Foreskin fibroblast (primary cell): Measurements from ENCODE around the genes SNX25 and PDLIM3.

DNA sequence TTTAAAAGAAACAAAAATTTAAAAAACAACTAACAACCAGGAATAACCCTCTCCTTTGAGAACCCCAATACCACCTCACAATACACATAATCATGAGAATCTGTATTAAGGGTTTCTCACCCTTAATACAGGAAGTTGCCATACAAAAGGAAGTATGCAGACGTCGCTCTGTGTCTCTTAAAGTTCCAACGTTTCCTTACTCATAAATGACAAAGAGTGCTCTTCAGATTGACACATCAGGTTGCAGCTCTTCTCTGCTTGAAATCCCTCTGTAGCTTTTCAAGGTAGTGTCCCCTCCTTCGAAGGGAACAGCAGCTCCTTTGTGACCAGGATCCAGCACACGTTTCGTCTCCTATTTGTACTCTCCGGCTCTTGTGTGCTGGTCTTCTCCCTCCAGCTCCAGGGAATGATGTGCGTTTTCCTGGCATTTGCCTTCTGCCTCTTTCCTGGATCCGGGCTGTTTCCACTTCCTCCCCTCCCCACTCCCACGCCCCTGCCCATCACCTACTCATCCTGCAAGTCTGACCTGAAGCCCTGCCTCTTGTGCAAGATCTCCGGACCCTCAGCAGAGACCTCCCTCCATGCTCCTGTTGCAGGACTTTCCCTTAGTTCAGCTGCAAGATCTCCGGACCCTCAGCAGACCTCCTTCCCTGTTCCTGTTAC is 74.1 kb upstream of the IRF2 start:
- RRBS, result 58% methylated on average over 3 of the region's 12 CpGs

DNA sequence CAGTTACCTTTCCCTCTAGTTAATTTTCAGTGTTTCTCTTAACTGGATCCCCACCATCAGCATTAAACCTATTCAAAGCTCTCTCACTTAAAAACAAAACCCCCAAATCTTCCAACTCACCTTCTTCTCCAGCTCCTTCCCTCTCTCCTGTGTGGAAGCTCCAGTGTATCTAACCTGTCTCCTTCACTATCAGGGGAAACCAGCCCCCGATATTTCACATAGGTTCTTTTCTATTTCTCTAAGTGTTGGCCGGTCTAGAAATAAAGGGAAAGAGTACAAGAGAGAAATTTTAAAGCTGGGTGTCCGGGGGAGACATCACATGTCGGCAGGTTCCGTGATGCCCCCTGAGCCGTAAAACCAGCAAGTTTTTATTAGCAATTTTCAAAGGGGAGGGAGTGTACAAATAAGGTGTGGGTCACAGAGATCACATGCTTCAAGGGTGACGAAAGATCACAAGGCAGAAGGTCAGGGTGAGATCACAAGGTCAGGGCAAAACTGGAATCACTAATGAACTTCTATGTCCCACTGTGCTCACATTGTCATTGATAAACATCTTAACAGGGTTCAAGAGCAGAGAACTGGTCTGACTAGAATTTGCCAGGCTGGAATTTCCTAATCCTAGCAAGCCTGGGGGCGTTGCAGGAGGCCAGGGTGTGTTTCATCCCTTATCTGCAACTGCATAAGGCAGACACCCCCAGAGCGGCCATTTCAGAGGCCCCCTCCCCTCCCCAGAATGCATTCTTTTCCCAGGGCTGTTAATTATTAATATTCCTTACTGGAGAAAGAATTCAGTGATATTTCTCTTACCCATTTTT is 23.6 kb downstream of the CASP3 start:
- RRBS, result no CpG with 5 or more reads among the region's 9 CpGs

DNA sequence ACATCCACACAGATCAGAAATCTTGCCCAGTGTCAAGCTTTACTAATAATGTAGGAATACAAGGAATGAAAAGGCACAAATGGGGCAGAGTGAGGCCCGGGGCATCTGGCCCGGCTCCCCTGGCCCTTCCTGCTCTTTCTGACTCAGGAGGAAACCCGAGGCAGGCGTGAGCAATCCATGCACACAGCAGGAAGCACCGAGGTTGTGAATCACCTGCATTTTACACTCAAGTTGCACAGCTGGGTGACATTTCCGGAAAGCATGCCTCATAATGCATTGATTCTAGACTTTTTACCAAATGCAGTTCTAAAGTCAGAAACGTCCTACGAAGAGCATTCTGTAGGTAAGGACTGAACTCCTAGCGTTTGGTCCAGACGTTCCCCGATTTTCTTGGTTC is 38.9 kb downstream of the PRIMPOL start:
- RRBS, result no CpG with 5 or more reads among the region's 11 CpGs

DNA sequence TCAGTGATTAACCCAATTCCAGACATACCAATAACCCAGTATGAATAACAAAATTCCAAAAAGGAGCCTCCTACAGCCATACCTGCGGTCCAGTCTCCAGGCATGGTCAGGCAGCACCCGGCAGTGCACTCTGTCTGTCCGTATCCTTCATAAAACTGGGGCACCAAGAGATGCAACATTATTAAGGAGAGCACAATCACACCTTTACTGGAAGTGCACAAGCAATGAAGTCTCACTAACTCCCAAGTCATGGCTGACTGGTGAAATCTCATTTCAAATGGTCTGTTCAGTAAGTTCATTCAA is 30.8 kb upstream of the CENPU start:
- RRBS, result no CpG with 5 or more reads among the region's 3 CpGs

GRCh38 chr4:184785035-184785337 is 40.8 kb downstream of the ACSL1 start:
- RRBS, result no CpG with 5 or more reads among the region's 1 CpG

- RRBS, result no CpG with 5 or more reads among the region's 8 CpGs
Observed at GRCh38 chr4:184792401-184792898, 33.3 kb downstream of the ACSL1 start.

DNA sequence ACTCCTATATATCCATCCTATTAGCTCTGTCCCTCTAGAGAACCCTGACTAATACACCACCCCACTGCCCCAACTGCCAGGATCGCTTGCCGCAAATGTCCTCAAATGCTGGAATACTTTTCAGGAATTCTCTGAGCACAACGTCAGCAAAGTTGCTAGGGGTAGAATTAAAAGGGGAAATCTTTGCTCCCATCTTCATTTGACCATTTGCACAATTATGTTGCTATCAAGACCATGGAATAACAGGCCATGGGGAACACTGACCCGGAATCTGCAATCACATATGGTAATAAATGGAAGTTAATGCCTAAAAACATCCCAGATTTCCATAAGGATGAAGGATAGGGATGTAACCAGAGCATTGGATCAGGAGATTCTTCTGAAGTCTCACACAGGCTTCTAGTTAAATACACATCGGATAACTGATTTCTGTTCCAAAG is 29.4 kb downstream of the ACSL1 start:
- RRBS, result no CpG with 5 or more reads among the region's 5 CpGs

DNA sequence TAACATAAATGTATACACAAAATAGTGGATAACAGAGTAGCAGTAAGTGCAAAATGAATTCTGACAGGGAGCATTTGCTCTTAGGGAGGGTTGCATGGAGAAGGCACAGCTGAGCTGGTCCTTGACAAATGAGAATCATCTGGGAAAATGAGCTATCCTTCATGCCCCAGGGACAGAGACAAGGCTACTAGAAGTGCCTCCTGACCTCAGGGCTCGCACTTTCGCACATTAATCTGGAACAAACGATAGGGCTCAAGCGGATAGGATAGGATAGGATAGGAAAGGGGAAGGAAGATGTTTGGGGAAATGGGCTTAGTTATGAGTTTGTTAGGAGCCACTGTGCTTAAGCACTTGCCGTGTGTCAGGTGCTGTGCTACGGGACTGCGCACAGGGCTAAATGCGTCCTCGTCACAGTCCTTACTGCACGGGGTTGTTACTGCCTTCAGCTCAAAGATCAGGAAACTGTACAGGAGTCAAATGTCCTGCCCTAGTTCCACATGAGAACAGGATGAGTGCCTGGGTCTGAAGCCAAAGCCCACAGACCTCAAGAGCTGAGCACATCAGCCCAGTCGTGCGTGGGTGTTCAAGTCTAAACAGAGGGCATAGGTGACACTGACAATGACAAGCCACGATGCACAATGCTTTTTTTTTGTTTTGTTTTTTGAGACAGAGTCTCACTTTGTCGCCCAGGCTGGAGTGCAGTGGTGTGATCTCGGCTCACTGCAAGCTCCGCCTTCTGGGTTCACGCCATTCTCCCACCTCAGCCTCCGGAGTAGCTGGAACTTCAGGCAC is 15.1 kb downstream of the ACSL1 start:
- RRBS, result no CpG with 5 or more reads among the region's 18 CpGs

DNA sequence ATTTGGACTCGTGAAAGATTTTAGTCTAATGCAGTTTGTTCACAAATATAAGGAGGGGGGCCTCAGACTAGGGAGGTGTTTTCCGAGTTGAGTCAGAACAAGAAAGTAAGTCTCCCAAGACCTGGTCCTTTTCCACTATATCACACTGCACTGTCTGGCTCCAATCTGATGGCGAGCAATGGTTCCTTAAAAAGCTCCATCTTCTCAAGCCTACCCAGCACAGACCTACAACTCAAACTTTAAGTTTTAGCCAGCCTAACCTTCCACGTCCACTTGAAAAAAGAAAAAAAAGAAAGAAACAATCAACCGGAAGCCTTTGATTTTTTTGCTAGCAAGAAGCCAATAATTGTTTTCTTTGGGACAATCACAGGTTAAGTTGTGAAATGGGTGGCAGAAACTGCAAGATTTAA is 1.2 kb downstream of the ACSL1 start:
- RRBS, result no CpG with 5 or more reads among the region's 5 CpGs

DNA sequence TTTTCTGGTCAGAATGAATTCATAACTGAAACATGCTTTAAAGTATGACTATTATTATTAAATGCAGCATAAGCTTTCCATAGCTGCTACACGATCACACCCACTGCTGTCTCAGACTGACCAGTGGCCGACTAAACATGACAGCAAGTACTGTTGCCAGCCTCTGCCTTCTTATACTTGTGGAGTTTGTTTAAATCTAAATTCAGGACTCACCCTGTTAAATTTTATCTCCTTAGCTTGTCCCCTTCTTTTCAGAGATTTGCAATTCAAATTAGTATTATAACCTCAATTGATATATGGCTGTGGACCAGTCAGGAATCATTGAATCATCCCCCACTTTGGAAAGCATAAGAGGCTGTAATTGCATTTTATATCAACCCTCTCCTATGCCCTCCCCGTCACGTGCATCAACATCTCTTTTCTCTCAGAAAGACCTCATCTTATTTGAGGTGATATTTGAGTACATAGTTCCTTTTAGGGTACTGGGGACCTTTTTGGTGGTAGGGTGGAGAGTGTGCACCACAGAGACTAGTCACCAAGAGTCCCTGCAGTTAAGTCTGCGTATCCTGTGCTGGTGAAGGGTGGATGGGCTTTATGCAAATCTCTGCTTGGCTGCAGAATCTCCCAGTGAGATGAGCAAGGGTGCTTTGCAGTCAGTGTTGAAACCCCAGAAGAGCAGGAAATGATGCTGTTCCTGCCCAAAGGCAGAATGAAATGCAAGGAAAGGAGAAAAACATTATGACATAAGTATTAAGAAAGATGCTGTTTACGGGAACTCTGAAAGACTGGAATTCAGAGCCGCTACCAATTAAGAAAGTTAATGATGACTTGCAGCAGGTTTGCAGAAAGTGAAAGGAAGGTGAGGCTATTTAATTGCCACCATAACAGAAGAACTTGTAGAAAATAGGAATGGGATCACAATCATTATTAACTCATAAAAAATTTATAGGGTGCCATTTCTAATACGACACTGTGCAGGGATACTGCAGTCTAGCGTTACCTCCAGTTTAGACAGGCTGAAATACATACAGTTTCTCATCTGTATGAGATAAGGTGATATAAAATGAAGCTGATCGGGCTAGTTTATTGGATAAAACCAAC is 25.3 kb upstream of the ACSL1 start:
- RRBS, result no CpG with 5 or more reads among the region's 10 CpGs

GRCh38 chr4:184968680-184969152 is 49.6 kb upstream of the HELT start:
- RRBS, result no CpG with 5 or more reads among the region's 6 CpGs

GRCh38 chr4:185005026-185005570 is 13.2 kb upstream of the HELT start:
- RRBS, result no CpG with 5 or more reads among the region's 23 CpGs

DNA sequence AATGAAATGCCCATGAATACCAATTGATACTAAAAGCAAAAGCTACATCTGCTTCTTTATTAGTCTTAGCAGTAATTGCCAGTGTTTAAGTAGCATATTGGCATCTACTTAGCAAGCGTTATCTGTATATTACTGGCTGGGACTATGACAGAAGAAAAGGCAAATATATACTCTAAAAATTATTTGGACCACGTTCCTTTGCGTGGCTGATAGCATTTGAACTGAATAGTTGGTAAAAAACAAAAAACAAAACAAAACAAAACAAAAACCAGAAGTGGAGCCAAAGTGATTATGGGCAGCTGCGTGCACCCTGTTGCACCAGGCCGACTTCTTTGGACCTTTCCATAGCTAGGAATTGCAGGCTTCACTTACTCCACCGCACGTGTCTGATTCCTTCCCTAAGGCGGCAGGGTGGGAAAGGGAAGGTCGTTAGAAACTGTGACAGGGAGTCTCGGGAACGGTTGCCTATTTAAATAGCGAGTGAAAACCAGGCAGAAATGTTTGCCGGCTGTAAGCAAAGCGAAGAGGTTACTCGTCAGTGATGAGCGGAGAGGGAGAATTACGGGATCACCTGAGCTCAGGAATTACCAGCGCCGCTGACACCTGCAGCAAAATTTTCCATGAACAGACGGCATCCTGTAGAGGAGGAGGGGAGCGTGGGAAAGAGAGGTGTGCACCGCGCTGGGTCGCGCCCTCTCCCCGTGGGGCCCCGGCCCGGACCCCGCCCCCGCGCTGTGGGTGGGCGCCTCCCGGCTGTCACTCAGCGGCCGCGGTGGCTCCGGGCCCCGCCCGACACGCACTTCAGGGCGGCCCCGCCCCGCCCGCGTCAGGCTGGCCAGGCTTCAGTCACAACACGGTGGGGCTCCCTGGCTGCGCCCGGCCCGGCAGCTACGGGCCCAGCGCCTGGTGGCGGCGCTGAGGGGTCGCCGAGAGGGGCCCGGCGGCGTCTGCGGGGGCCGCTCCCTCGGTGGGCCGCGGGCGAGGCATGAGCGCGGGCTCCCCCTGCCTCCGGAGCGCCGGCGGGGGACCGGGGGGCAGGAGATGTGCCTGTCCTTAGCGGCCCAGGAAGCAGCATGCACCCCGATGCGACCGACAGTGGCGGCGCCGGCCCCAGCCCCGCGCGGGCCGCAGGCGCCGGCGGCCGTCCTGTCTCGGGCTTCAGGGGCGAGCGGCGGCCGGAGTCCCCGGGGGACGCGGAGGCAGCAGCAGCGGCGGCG is at the start of gene SNX25:
TSS of gene SNX25 (plus strand) at position 845 of the 1,217 bp plus-strand sequence.
- RRBS, result 1% methylated on average over 23 of the region's 97 CpGs

DNA sequence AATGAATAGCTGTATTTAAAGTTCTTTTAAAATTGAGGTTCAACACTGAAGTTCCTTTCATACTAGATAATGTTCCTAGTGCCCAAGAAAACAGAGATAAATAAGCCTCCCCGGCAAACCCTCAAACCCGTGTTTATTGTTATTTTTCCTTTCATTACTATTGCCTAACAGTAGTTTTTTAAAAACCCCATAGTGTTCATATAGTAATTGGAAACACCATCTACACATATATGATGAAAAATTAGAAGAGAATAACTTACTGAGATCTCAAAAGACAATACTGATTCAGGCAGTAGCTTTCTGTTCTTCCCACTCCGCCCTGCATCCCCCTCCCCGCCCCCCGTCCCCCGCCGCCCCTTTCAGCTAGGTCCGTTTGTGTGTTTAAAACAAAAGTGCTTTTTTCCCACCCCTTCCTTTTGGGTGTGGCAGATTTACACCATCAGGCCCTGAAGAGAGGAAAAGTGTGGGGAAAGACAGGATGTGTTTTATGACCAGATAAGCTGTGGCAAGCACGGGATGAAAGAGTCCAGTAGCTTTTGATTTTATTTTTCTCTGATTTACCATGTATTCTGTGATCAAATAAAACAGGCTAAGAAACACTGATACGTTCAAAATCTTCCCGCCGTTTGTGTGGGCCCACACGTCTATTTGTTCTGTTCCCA is 11.0 kb downstream of the LRP2BP start:
- RRBS, result no CpG with 5 or more reads among the region's 13 CpGs

DNA sequence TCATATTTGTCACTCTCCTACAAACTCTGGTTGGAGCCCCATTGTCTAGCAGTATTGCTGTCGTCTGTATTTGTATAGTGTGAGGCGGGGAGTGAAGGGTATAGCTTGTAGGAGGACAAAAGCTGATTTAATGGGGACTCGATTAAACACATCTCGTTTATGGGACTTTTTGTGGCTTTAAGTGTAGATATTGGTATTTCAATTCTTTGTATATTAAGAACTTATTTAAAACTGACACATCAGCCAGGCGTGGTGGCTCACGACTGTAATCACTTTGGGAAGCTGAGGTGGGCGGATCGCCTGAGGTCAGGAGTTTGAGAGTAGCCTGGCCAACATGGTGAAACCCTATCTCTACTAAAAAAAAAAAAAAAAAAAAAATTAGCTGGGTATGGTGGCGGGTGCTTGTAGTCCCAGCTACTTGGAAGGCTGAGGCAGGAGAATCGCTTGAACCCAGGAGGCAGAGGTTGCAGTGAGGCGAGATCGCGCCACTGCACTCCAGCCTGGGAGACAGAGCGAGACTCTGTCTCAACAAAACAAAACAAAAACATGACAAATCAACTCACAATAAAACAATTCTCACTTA is 3.6 kb downstream of the PDLIM3 start:
- RRBS, result no CpG with 5 or more reads among the region's 14 CpGs

DNA sequence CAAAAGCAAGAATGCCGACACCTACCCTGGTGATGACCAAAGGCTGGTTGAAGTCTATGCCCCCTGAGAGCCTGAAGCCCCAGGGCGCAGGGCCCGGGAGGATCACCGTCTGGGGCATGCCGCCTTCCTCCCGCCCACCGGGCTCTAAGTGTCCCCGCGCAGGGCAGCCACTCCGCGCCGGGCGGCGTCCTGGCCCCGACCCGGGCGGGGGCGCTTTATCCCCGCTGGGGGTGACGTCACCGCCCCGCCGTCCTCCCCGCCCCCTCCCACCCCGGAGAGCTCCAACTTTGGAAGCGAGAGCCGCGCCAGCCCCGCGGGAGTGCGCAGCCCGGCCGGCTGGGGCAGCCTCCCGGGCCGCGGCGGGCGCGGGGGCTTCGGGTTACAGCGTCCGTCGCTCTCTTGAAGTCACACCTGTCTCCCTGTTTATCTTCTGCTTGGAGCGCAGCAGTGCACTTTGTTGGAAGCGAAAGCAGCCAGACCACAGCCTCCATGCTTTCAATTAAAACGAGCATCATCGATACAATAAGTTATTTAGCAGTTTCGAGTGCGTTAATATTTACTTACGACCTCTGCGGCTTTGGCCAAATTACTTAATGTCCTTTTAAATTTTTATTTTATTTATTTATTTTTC is at the start of gene PDLIM3:
TSS of gene PDLIM3 (minus strand) at position 191 of the 631 bp plus-strand sequence.
- RRBS, result 2% methylated on average over 29 of the region's 51 CpGs

DNA sequence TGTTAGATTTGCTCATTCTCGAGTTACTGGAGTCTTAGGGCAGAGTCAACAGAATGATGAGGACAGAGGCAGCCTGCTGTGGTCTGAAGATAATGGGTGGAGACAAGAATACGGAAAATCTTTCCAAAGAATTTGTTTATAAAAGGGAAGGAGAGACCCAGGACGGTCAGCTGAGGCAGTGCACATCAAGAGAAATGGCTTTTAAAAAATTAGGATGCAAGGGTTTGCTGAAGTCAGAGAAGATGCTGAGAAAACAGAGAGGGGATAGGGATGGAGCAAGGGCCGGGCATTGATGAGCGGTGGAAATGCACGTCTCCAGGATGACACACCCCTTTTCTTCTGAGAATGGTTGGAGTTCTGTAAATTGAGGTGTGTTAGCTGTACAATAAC is 4.4 kb upstream of the PDLIM3 start:
- RRBS, result no CpG with 5 or more reads among the region's 6 CpGs

- RRBS, result 5% methylated on average over 3 of the region's 12 CpGs
Observed at GRCh38 chr4:185656312-185657209, 121.3 kb upstream of the PDLIM3 start.

- RRBS, result no CpG with 5 or more reads among the region's 12 CpGs
Observed at GRCh38 chr4:185683158-185683761, 128.7 kb downstream of the SORBS2 start.

DNA sequence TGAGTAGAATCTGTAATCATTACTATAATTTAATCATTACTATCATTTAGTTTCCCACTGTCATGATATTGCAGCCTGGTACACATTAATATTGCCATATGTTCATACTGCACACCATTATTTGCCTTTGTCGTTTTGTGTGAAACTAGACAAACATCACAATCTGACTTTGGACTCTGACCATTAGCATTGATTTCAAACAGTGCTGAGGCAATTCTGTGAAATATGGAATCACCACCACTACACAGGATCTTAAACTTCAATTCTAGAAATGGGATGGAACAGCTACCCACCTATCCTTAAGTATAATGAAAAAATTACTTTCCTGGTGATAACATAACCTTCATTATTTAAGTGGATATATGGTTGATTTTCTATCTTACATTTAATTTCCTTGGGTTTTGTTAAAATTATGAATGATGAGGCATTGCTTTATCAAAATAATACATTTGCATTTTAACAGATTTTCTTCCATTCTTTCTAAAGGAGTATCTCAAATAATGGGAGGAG is 98.2 kb downstream of the SORBS2 start:
- RRBS, result no CpG with 5 or more reads among the region's 1 CpG